ENCODE measurements around the genes TASP1 and NDUFAF5.

DNA sequence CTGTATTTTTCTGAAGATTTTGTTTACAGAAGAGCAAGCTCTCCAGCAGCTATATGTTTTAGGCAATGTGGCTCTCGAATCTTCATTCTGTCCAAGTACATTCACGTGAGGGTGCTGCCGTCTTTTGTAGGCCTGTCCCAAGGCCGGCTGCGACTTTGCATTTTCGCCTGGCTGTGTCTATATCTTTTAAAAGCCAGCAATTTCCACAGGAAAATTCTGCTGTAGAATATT is 93.2 kb upstream of the JAG1 start:
- PRO-cap: no peak
- RAMPAGE, long total RNA, 3 experiments: no peak in any of the 3 experiments

DNA sequence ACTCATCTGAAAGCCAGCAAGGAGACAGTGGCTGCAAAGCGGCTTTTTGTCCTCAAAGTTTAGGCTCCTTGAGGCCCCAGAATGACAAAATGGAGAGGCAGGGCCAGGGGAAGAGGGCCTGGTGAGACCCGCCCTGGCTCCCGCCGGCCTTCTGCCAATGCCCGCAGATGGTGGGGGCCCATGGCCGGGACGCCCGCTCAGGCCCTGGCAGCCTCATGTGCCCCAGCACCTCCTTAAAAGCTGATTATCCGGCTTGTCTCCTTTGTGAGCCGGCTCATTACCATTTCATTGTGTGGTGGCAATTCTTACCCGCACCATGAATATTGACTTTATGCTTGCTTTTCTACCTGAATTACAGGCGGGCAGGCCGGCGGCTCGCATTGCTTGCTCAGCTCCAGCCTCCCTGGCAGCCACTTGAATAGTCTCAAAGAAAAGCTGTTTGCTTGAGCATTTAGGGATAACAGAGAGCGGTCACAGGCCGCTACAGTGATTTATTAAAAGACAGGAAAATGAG is 119.9 kb upstream of the JAG1 start:
- PRO-cap: no peak
- RAMPAGE, long total RNA, 3 experiments: no peak in any of the 3 experiments

- PRO-cap: no peak
- RAMPAGE, long total RNA, 3 experiments: no peak in any of the 3 experiments
Measured at GRCh38 chr20:11097537-11097902, 423.7 kb upstream of the JAG1 start.

- PRO-cap: no peak
- RAMPAGE, long total RNA, 3 experiments: no peak in any of the 3 experiments
Measured at GRCh38 chr20:11229529-11229944, 555.7 kb upstream of the JAG1 start.

- PRO-cap: no peak
- RAMPAGE, long total RNA, 3 experiments: no peak in any of the 3 experiments
Measured at GRCh38 chr20:13267119-13267679, 46.1 kb downstream of the ISM1 start.

GRCh38 chr20:13424213-13424739 is 203.2 kb downstream of the ISM1 start:
- PRO-cap: no peak
- RAMPAGE, long total RNA, 3 experiments: no peak in any of the 3 experiments

DNA sequence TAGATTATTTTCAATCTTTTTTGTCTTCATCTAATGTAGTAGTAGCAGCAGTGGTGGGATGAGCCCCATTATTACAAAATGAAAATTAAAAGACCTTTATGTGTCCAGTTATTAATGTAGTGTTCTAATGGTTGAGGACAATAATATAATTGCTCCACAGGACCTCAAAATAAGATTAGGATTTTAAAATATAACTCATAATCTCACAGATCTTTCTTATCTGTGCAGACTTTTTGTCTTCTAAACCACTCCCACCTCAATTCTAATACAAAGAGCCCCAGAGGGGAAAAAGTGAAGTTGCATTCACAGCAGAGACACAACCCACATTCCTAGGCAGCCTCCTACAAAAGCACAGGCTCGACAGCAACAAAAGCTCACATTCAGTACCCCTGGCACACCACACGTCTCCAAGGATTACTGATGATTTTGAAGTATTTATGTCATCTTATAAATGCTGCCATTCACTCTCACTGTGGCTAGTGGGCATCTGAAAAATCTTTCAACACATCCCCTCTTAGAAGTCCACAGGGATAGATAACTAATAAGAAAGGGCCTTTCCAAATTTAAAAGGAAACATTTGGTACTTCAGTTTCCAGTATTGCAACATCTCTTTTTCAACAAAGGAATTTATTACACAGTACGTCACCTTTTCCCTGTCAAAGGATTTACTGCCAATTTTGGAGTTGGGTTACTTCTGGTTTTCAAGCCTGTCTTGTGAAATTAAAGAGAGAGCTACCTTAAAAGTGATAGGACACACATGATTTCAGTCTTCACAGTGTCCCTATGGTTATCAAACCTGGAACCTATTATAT is 146.8 kb downstream of the TASP1 start:
- PRO-cap: no peak
- RAMPAGE, long total RNA, 3 experiments: no peak in any of the 3 experiments

- PRO-cap: bidirectional peak, plus-strand start at chr20:13639035, minus-strand start at chr20:13638917
- RAMPAGE, long total RNA, 3 experiments: start-site peak on the minus strand in 3 of 3 experiments, at chr20:13638906-13638936 at its widest, 39 to 50 reads per replicate
Measured at GRCh38 chr20:13638203-13639350, at the start of gene TASP1. Gene TASP1 (minus strand): TSS chr20:13638932.

- PRO-cap: bidirectional peak, plus-strand start at chr20:13785036, minus-strand start at chr20:13784892
- RAMPAGE, long total RNA, 3 experiments: start-site peak on the plus strand in 3 of 3 experiments, at chr20:13784988-13785065 at its widest, 131 to 321 reads per replicate; start-site peak on the minus strand in 3 of 3 experiments, at chr20:13784902-13784922 at its widest, 96 to 266 reads per replicate
Measured at GRCh38 chr20:13784758-13785880, at the start of gene NDUFAF5. Gene NDUFAF5 (plus strand): TSS chr20:13785028.

DNA sequence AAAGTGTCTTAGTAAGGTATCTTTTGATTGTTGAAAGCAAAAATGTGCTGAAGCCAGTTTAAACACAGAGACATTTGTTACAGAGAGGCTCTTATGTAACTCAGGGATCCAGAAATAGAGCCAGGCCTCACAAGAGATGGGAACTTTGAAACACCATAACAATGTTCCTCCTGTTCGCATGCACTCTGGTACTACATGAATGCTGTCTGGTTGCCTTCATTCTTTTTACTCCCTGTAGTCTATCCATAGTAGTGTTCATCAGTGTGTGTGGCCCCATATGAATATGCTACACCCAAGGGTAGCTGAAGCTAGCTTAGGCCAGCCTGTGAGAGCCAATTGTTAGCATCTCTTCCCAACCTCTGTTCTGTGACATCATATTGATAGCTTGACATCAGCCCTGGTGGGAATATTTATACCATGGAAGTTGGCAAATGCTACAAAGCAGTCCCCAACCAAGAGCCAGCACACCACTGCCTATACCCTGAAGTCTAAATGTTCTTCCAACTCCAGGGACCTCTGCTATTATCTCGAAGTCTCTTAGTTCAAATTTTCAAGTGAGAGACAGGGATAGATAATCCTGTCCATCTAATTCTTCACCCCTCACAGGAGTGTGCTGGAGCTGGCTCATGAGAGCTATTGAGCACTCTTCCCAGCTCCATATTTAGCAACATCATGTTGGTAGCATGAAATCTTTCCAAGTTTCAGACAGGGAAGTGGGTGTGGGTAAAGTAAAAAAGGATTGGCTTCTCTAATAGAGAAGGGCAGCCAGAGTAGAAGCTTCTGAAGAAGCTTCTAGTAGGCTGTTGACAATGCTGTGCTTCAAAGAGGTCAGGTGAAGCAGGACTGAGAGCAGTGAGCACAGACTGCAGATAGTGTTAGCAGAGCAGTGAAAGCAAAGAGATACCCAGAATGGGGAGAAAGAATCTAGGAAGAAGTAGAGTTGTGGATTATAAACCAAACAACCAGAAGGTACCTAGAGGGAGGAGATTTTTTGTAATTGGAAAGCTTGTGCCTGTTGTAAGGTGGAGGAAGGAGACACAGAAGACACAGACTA is 7.1 kb downstream of the NDUFAF5 start:
- PRO-cap: no peak
- RAMPAGE, long total RNA, 3 experiments: no peak in any of the 3 experiments

GRCh38 chr20:13810156-13810697 is 25.4 kb downstream of the NDUFAF5 start:
- PRO-cap: no peak
- RAMPAGE, long total RNA, 3 experiments: no peak in any of the 3 experiments

GRCh38 chr20:13852244-13852720 is 67.5 kb downstream of the NDUFAF5 start:
- PRO-cap: no peak
- RAMPAGE, long total RNA, 3 experiments: no peak in any of the 3 experiments

DNA sequence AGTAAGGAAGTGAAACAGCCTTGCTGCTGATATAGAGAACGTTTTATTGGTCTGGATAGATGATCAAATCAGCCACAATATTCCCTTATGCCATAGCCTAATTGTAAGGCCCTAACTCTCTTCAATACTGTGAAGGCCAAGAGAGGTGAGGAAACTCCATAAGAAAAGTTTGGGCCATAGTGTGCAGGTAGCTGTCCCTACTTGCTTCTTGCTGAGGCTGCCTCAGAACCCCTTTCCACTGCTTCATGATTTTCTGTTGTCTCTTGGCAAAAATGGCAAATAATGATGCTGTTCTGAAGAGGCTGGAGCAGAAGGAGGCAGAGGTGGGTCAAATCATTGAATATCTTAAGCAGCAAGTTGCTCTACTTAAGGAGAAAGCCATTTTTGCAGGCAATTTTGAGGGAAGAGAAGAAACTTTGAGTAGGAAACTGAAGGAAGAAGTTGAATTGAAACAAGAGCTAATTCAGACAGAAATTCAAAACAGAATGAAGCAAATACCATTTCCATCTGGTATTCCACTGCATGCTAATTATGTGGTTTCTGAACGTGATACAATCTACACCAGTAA is 131.9 kb downstream of the MACROD2 start:
- PRO-cap: no peak
- RAMPAGE, long total RNA, 3 experiments: no peak in any of the 3 experiments

DNA sequence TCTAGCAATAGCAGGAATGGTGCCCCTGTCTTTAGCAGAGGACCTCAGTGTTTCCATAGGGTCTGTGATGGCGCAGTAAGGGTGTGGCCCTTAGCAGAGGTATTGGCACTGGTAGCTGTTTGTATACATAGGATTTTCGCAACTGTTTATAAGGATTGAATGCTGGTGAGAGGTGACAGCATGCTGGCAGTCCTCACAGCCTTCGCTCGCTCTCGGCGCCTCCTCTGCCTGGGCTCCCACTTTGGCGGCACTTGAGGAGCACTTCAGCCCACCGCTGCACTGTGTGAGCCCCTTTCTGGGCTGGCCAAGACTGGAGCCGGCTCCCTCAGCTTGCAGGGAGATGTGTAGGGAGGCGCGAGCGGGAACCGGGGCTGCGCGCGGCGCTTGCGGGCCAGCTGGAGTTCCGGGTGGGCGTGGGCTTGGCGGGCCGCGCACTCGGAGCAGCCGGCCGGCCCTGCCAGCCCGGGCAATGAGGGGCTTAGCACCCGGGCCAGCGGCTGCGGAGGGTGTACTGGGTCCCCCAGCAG is 111.2 kb downstream of the FLRT3 start:
- PRO-cap: no peak
- RAMPAGE, long total RNA, 3 experiments: no peak in any of the 3 experiments

DNA sequence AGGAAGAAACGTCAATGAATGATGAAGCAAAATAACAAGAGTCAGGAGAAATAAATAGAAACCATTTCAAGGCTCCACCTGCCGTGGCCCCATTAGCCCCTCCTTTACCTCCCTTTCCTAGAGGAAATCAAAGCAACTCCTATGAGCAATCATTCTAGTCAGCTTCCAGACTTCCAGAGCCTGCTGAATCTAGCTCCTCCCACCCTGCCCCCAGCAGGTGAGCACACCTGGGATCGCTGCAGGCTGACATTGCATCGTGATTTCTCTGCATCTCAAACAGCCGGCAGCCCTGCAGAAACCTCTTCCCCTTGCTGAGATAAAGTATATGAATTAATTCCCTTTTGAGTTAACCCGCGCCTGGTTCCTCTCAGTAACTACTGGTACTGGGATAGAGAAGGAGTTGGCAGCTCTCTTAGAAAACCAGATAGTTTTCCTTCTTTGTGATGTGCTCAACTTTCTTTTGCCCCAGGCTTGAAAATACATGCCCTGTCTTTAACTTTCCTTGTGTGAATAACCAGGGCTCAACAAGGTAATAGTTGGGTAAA is 582.4 kb upstream of the FLRT3 start:
- PRO-cap: no peak
- RAMPAGE, long total RNA, 3 experiments: no peak in any of the 3 experiments

DNA sequence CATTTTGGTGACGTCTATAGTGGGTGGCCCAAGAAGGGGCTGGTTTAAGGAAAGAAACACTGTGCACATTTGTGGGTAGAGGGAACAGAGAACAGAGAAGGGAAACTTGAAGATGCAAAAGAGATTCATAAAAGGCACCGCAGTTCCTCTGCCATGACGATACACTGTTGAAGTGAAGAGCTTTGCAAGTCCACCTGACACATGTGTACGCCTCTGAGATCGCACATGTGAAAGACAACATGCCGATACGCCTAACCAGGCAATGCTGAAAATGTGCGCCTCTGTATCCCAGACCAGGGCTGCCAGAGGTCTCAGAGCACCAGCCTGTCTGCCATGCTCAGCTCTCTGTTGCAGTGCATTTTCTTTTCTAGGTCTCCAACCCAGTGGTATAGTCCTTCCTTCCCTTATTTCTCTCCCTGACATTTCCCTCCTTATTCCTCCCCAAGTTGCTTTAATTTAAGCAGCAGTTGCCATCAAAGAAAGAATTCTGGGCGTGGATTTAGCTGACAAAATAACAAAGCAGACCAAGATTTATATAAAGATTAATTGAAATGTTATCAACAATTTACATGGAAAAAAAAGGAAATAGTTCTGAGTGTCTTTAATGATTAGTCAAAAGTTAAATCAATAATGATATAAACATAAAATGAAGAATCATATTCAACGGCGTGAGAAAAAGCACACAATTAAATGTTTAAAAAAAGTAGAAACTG is 180.7 kb downstream of the KIF16B start:
- PRO-cap: no peak
- RAMPAGE, long total RNA, 3 experiments: no peak in any of the 3 experiments

GRCh38 chr20:16431311-16431951 is 141.8 kb downstream of the KIF16B start:
- PRO-cap: no peak
- RAMPAGE, long total RNA, 3 experiments: no peak in any of the 3 experiments

DNA sequence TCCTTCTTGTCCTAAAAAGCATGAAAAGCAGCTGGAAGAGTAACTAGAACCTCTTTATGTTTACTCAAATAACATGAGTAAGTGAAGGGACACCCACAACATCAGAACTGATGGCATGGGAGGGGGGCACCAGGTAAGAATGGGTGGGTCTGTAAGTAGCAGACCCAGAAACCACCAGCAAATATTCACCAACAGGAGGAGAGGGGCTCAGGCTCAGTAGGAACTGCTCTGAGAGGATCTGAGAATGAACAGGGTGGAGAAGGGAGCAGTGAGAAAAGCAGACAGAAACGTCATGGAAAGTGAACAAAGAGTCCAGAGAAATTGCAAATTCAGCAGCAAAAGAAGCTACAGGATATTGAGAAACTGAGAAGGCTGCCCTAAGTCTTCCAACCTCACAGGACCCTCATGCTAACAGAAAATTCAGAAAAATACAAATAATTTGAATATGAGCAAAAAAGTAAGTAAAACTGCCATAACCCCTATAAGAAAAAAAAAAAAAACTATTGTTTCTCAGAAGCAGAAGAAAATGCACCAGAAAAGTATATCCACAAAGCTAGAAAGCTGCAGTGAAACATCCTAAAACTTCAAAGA is 121.2 kb downstream of the KIF16B start:
- PRO-cap: unidirectional peak, minus-strand start at position 246 of the sequence
- RAMPAGE, long total RNA, 3 experiments: no peak in any of the 3 experiments

DNA sequence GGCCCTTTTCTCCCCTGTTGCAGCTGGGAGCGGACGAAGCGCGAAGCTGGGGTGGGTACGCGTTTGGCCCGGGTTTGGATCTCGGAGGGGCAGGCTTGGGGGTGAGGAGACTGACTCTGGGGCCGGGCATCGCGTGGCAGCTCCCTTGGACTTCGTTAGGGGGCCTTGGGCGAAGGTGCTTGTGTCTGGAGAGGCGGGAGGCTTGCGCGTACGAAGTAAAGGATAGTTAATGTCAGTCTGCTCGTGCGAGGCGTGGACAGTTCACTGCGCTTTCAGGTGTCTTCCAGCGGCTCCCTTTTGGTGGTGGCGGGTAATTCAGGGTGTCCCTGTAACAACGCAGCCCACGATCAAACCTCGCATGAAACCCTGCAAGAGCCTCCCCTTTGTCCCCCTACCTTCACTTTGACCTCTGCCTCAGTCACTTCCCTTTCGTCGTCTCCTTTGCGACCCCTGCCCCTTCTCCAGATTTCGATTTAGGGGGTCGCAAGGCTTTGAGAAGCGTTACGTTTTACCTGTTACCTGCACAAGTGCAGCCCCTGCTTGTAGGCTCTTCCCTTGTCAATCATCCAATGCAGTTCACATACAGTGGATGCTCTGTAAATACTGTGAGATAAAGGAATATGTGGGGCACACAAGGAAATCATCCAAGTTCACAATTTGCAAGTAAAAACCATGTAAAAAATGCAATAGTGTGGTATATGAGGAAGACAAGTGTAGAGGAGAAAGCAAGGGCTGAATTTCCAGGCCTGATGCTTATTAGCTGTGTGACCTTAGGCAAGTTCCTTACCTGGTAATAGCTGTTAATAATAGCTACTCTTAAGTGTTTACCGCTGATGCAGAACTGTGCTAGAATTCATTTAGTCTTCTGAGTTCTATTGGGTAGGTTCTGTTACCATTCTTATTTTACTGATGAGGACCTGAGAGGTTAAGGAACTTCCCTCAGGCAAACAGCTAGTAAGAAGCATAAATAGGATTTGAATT is 578 bp downstream of the SNRPB2 start:
- PRO-cap: no peak
- RAMPAGE, long total RNA, 3 experiments: no peak in any of the 3 experiments

GRCh38 chr20:17558271-17559004 is 11.4 kb upstream of the DSTN start:
- PRO-cap: unidirectional peak, minus-strand start at chr20:17558821
- RAMPAGE, long total RNA, 3 experiments: no peak in any of the 3 experiments

Measured in gastrocnemius medialis (tissue), 3 donors.